ENCODE measurements around a stretch of chr1.

GRCh38 chr1:42682899-42683385 is 724 bp downstream of the YBX1 start:
- RAMPAGE, long total RNA = no peak
- RRBS = under 1% methylated on average over 28 of the region's 75 CpGs

DNA sequence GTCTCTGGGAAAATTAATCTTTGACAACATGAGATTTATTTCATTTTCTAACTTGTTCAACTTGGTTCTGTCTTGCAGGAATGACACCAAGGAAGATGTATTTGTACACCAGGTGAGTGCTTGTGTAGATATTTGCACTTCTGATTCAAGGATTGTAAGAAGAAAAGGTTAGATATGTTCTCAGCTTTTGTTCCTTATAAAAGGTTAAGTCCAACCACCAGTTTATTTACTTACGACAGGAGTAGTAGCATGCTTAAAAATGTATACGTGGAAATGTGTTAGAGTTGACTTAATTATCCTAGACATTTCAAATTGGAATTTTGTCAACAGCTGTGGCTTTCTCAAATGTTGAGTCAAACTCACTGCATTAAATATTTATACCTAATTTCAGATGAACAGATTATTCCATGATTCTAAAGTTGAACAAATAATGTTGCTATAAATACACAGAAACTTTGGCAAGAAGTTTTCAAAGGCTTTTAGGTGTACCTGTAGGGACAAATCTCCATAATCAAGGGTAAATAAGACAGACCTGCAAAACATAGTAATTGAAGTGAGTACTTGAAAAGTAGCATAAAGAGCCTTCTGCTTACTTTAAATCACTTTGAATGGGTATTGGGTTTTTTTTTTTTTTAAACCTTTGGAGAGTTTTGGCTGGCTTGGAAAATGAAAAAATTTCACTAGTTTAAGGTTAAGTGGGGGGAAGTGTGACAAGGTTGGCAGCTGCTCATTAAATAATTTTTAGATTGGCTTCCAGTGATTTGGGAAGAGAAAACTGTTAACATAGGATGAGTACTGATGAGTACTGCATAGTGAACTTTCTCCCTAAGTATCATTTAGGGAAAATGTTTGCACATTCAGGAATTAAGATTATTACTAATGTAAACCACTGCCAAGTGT is 11.4 kb downstream of the YBX1 start:
- RAMPAGE, long total RNA = no peak
- RRBS = no CpG with 5 or more reads among the region's 2 CpGs

GRCh38 chr1:42705303-42705724 is 23.1 kb downstream of the YBX1 start:
- RAMPAGE, long total RNA = no peak
- RRBS = no CpG with 5 or more reads among the region's 2 CpGs

- RAMPAGE, long total RNA = no peak
- RRBS = no CpG with 5 or more reads among the region's 32 CpGs
Observed at GRCh38 chr1:42785260-42785848, 563 bp downstream of the TMEM269 start.

GRCh38 chr1:42795575-42795797 is 10.7 kb downstream of the TMEM269 start:
- RAMPAGE, long total RNA = no peak
- RRBS = no CpG with 5 or more reads among the region's 1 CpG

DNA sequence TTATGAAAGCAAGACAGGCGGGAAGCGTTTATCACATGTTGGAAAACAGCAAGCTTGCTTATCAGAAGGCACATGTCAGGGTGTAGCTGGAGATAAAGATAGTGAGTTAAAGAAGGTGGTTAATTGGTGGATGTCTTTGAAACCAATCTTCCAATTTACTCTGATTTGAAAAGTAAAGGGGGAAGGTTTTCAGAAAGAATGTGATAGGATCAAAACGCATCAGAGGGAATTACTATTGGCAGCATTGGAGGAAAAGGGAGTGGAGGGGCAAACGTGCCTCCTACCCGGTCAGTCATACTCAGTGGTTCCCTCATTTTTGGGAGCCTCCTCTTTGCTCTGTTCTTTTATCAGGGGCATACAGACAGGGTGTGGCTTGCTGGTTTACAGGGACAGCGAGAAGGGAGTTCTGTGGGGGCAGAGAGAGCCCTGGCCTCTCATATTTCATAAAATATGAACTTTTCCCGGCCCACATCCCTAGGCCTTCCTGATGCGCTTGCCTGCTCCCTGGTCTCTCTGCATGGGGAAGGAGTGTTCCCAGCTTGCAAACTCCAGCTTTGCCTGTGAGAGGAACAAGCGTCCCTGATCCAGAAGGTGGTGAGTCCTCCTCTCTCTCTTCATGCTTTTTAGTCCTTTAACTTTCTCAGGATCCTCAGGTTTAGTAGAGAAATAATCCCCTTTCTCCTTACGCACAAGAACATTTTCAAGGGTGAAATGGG is 8.1 kb upstream of the SVBP start:
- RAMPAGE, long total RNA = no peak
- RRBS = no CpG with 5 or more reads among the region's 10 CpGs

DNA sequence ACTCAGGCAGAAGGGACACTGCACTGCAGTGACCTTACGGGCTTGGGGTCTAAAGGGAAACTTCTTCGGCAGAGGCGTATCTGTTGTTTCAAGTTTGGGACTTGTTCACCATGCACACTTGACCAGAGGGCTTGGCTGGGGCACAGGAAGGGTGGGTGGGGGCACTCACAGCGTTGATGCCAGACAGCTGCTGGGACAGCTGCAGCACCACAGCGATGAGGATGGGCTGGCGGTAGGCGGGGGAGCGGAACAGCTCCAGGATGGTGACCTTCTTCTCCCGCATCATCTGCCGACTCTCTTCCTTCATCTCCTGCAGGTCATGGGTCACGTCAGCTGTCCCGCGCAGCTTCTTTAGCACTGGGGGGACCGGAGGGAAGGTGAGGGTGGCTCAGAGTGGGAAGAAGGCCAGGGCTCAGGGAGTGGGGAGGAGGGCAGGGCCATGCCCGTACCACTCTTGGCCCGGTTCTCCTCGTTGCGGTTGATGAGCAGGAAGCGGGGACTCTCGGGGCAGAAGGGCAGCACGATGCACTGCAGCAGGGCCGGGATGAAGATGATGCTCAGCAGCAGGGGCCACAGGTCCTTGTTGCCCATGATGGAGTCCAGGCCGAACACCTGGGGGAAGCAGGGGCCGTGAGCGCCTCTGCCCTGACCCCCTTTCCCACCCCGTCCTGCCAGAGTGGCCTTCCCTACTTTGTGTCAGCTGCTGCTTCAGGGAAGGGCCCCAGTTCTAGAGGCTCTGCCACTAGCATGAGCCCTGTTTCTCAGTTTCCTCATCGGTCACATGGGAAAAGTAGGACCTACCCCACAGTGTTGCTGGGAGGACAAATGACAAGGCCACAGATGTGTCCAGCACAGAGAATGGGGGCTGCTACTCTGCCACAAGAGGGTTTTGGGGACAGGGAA is 29.0 kb downstream of the SLC2A1 start:
- RAMPAGE, long total RNA = no peak
- RRBS = 80% methylated on average over 8 of the region's 27 CpGs

DNA sequence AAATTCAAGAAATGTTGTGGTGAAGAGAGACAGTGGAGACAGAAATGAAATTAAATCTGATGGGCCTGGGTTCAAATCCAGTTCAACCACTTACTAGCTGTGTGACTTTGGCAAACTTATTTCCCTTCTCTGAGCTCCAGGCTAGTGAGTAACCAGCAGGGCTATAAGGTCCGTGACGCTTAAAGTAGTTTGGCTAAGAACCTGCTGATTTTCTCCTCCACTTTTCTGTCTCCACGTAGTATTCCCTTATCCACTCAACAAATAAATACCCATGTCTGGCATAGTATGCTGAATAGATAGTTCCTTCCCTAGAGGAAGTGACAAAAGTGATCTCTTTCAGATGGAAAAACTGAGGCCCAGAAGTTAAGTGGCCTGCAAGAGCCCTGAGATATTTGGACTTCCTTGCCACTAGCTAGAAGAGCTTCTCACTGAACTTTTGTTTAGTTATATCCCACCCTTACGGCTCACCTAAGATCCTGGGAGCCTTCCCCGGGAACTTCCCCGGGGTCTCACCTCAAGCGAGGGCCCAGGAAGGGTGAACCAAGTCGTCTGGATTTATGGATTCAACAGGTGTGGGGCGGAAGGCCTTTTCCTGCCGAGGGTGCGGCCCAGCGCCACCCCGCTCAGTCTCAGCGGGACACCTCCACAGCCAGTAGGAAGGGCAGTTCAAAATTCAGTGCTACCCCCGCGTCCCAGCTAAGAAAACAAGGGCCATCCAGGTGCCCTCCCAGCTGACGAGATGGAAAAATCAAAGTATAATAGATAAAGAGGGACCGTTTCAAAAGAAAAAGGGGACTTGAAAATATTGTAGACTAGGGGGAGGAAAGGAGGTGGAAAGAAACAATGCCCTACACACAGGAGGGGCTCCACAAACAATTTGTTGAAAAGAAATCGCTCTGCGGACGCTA is 1.6 kb downstream of the SLC2A1 start:
- RAMPAGE, long total RNA = no peak
- RRBS = no CpG with 5 or more reads among the region's 21 CpGs

GRCh38 chr1:43069672-43070273 is 77.9 kb upstream of the CFAP144 start:
- RAMPAGE, long total RNA = no peak
- RRBS = no CpG with 5 or more reads among the region's 5 CpGs

DNA sequence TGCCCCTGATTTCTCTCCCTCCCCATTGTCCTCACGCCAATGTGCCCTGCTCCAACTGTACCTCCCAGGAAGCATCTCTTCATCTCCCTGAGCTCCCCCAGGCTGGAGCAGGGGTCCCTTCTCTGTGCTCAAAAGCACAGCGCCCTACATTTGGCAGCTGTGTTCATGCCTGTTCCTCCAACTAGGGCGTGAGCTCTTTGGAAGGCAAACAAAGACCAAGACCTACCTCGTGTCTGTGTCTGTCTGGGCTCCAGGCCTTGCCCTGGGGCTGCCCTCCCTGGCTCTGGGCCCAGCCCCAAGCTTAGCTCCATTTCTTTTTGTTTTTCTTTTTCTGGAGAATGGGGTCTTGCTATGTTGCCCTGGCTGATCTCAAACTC is 3.0 kb downstream of the TIE1 start:
- RAMPAGE, long total RNA = no peak
- RRBS = no CpG with 5 or more reads among the region's 4 CpGs

GRCh38 chr1:43320840-43321607 is 16.6 kb upstream of the MPL start:
- RAMPAGE, long total RNA = no peak
- RRBS = no CpG with 5 or more reads among the region's 10 CpGs

DNA sequence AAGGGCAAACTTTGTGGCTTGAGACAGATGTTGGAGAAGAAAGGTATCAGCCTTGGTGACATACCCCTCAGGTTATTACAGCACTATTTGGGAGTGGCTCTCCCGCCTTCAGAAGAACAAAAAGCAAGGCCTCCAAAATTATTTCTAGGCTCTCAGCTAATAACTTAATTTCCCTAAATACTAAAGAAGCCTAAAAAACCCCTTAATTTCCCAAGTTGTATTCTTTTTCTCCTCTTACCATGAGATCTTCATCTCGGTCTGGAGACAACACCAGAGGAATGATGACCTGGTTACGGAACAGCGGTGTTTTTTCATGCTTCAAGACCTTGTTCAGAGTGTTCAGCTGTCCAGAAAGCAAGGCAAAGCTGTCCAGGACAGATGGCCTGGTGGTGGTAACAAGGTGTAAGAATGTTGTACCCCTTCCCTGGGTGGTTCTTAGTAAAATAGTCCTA is 2.3 kb downstream of the MED8 start:
- RAMPAGE, long total RNA = no peak
- RRBS = no CpG with 5 or more reads among the region's 4 CpGs

GRCh38 chr1:43439525-43439740 is 14.3 kb downstream of the HYI start:
- RAMPAGE, long total RNA = no peak
- RRBS = 93% methylated on average over 3 of the region's 5 CpGs

GRCh38 chr1:43494174-43494582 is 36.5 kb upstream of the PTPRF start:
- RAMPAGE, long total RNA = no peak
- RRBS = no CpG with 5 or more reads among the region's 5 CpGs

DNA sequence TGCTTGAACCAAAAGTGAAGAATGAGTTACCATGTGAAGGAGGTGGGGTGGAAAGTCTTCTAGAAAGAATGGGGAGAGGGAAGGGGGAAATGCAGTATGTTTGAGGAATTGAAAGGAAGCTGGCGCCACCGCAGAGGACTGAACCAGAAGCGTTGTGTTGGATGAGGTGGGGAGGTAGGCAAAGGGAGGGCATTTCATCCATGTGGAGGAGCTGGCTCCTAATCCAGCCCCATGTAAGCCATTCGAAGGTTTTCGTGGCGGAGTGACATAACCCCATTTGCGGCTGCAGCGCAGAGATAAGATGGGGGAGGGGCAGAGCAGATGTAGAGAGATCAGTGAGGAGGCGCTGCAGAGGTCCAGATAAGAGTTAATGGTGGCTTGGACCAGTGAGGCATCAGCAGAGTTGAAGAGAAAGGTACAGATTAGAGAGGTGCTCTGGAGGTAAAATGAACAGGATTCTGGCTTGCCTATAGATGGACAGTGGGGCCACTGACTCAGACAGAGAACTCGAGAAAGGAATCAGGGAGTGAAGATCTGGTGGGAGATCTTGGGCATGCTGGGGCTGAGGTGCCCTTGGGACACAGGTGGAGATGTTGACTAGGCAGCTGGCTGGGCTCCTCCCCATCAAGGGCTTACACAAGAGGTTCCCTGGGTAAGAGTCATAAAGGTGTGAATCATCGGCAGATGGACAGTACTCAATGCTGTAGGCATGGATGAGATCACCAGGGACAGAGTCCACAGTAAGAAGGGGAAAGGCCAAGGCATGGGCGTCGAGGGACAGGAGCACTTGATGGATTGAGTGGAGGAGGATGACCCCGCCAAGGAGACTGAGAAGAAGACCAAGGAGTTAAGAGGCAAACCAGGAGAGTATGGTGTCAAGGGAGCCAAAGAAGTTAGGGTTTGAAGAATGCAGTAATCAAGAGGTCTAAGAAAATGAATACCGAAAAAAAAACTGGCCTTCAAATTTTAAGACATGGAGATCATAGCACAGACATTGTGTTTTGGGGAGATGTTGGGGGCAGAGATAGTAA is 7.7 kb upstream of the PTPRF start:
- RAMPAGE, long total RNA = no peak
- RRBS = no CpG with 5 or more reads among the region's 15 CpGs

GRCh38 chr1:43533437-43534373 is 3.0 kb downstream of the PTPRF start:
- RAMPAGE, long total RNA = no peak
- RRBS = no CpG with 5 or more reads among the region's 13 CpGs

- RAMPAGE, long total RNA = no peak
- RRBS = 5% methylated on average over 6 of the region's 37 CpGs
Observed at GRCh38 chr1:43558256-43559430, 28.0 kb downstream of the PTPRF start.

DNA sequence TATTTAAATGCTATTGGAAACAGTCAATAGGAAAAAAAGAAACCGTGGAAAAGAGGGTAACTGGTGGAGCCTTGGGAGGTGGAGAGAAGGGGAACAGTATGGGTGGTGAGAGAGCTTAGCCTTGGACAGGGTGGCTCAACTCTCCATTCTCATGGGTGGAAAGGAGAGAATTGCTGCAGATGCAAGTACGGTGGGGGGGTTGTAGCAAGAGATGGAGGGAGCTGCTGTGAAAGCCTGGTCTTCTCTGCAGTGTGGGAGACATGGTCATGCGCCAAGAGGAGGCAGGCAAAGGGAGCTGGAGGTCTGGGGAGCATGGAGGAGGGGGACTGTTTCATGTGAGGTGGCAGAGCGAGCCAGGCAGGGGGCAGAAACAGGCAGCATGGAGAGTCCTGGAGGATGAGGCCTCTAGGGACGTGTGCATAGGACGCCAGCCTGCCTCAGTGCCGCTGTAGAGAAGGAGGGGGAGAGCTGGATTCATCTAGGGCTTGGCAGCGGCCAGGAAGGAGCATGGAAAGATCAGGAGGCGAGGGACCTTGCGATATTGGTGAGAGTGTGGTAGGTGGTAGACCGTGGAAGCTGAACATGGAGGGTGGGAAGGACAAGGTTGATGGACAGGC is 54.3 kb upstream of the KDM4A start:
- RAMPAGE, long total RNA = no peak
- RRBS = no CpG with 5 or more reads among the region's 11 CpGs

DNA sequence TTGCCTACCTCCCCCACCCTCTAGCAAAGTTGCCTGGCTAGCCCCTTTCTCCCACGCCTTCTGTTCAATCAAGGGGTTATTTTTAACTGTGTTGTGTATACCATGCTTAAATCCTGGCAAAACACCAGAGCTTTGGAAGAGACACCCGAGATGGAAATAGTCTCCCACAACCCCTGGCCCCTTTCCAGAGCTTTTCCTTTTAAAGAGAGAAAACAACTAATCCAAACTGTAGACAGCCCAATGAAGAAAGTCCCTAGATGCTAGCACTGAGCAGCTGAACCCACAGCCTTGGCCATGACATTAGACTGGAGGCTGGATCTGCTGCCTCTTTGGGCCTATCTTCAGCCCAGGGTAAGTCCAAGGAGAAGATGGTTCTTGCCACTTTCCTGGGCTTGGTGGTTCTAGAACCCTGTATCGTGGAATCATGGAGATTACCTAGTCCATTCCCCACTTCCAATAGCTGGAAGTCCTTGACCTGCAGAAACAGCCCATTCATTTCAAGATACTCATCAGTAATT is 64.8 kb upstream of the ARTN start:
- RAMPAGE, long total RNA = no peak
- RRBS = no CpG with 5 or more reads among the region's 3 CpGs

- RAMPAGE, long total RNA = no peak
- RRBS = no CpG with 5 or more reads among the region's 8 CpGs
Observed at GRCh38 chr1:43952649-43953421, 6.1 kb downstream of the IPO13 start.